HT1080 (cell line): ENCODE measurements around the genes MIA, RAB4B, EGLN2 and CYP2F1.

RAMPAGE:
- cytosol, long total RNA = no peak
- long total RNA = no peak
- nucleus, long total RNA = no peak
Measured at GRCh38 chr19:40588490-40588939, 11.8 kb downstream of the SHKBP1 start.

GRCh38 chr19:40603023-40603389 is 1.8 kb downstream of the LTBP4 start:
RAMPAGE:
- cytosol, long total RNA = no peak
- long total RNA = no peak
- nucleus, long total RNA = no peak

DNA sequence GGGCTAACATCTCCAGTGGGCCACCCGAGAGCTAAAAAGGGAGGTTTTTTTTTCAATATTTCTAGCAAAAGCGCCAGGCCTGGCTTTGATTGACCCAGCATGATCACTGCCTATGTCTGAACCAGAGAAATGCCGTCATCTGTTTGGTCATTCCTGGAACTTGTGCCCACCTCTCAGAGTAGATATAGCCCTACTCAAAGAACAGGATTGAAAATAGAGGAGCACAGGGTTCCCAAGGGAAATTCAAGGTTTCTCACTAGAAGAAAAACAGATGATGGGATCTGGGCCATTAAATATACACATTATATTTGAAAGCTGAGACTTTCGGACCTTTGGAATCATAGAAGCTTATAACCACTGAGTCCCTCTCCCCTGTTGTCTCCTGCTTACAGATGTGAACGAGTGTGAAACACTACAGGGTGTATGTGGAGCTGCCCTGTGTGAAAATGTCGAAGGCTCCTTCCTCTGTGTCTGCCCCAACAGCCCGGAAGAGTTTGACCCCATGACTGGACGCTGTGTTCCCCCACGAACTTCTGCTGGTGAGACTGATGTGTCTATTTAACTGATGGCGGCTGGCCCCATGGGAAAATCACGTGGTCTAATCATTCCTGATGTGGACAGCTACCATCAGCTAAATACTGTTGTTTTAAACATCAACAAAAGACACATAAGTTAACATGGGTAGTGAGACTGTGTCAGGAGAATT is 17.9 kb downstream of the LTBP4 start:
RAMPAGE:
- cytosol, long total RNA = no peak
- long total RNA = no peak
- nucleus, long total RNA = no peak

DNA sequence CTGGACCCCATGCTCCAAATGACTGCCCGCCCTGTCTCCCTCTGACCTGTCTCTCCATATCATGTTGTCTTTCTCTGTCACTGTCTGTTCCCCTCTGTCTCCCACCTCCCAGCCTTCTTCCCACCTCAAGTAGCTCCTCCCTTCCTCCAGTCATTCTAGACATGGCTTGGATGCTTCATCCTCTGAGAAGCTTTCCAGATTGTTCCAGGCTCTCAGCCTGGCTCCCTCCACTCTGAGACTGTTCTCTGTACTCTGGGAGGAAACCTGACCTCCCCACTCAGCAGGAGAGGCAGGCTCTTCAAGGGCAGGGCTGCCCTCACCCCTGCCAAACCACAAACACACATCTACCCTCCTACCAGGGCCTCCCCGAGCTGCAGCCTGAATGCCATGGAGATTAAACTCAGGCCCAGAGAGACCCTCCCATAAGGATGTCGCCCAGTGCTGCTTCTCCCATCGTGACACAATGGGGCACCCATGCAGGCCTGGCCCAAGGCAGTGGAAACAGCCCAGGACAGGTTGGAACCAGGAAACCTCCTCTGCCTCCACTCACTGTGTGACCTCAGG is 16.2 kb downstream of the NUMBL start:
RAMPAGE:
- cytosol, long total RNA = no peak
- long total RNA = no peak
- nucleus, long total RNA = no peak

GRCh38 chr19:40713789-40714493 is 2.7 kb downstream of the COQ8B start:
RAMPAGE:
- cytosol, long total RNA = no peak
- long total RNA = no peak
- nucleus, long total RNA = no peak

DNA sequence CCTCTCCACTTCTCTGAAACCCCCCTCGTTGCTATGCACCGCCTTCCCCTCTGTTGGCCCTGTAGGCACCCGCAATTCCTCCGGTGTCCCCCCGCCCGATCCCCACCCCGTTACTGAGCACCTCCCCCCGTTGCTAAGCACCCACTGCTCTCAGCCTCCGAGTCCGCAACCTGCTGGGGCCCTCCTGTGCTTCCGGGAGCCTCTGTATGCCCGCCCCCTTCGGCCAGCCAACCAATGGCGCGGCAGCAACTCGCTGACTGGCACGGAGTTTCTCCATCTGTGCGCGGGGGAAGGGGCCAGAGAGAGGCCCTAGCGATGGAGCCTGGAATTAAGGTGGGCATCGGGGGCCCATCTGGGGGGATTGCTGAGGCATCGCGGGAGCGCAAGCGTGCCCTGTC is 1.8 kb downstream of the COQ8B start:
RAMPAGE:
- cytosol, long total RNA = no peak
- long total RNA = no peak
- nucleus, long total RNA = no peak

DNA sequence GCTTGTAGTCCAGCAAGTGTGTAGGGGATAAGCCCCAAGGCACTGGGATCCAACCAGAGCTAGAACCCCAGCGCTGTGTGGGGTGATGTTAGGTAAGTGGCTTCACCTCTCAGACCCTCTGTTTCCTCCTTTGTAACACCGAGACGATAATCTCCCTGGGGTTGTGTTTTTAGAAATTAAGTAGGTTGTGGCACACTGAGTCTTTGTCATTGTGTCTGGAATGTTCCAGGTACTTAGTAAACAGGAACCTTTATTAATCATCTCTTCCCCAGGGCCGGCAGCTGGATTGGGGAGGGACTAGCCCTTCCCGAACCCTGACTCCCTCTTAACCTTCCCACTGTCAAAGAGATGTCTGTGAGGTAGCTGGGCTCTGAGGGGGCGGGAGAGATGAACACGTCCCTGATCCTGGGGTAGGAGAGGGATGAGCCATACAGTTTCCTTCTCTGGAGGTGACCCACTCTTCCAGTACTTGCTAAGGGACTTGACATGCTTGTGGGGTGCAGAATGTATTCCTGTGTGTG is 5.3 kb downstream of the ITPKC start:
RAMPAGE:
- cytosol, long total RNA = no peak
- long total RNA = no peak
- nucleus, long total RNA = no peak

DNA sequence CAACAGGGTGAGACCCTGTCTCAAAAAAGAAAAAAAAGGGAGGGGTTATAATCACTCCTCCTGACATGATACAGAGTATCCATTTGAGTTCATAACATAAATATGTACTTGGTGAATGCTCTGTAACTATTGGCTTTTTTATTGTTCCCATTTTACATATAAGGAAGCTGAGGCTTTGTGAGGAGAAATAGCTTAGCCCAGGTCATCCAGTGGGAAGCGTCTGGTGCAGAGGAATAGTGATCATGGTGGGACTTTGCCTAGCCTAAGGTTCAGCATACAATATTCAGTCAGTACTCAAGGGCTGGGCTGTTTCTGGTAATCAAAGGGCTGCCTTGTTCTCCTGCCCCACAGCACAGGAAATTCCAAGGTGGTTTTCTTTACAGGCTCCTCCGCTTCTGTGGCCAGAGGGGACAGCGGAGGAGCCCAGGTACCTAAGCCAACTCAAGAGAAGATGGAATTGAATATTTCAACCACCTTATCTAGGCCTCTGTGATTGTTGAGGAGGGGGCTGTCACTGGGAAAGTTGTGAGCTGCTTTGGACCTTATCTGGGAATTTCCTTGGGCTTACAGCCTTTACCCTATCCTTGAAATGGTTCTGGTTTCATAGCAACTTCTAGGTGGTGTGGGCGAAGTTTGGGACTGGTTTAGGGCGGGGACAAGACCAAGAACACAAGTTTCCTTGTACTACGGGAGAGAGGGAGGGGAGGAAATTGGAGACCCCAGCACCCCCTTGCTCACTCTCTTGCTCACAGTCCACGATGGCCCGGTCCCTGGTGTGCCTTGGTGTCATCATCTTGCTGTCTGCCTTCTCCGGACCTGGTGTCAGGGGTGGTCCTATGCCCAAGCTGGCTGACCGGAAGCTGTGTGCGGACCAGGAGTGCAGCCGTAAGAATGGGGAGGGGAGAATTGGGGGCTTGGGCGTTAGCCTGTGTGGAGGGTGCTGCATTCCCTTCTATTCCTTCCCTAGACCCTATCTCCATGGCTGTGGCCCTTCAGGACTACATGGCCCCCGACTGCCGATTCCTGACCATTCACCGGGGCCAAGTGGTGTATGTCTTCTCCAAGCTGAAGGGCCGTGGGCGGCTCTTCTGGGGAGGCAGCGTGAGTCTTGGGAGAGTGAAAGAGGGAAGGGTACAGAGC is at the start of gene MIA:
MIA (plus strand) TSS at position 737 of the 1,140 bp plus-strand sequence.
RAMPAGE:
- cytosol, long total RNA = no peak
- long total RNA = start-site peak on the plus strand centred at position 331 of the sequence, 217 bp wide, 31 reads; start-site peak on the plus strand centred at position 689 of the sequence, 95 bp wide, 9 reads
- nucleus, long total RNA = no peak

DNA sequence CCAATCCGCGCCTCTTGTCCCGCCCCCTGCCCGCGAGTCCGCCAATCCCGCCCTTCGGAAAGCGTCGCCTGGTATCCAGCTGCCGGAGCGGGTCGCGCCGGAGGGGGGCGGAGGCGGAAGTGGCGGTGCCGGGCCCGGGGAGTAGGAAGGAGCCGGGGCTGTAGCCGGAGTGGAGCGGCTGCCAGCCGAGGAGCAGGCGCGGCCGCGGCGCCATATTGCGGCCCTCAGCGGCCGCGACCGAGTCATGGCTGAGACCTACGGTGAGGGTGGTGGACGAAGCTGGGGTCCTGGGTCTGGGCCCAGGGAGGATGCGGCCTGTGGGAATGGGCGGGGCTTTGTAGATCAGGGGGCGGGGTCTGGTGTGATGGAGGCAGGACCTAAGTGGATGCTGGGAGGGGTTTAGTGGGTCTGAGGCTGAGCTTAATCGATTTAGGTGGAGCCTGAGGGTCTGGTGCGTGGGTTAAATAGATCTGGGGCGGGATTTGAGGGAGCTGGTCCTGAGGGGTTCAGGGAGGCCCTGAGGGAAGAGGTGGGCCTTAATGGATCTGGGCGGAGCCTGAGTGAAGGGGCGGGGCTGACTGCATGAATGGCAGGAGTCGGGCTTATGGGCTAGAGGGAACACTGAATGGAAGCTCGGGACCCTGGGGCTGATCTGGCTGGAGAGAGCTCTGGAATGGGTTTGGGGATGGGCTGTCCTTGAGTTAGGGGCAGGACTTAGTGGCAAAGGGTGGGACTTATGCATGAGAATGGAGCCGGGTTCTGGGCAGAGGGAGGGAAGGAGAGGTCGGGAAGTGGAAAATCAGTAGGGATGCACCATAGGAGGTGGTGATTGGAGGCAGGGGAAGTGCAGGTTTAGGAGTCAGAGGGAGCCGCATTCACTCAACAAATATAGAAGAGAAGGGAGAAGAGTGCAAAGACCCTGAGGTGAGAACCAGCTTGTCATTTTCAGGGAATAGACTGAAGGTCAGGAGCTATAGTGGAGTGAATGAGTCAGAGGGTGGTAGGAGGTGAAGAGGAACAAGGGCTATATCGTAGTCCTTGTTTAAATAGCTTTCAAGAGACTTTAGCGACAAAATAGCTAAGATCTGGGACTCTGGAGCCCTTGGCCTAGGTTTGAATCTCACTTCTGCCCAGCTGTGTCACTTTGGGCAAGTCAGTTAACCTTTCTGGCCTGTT is at the start of gene RAB4B:
RAB4B (plus strand) TSS at position 116 of the 1,176 bp plus-strand sequence.
RAMPAGE:
- cytosol, long total RNA = start-site peak on the plus strand centred at position 131 of the sequence, 73 bp wide, 23 and 32 reads in 2 replicates
- long total RNA = no peak
- nucleus, long total RNA = no peak

DNA sequence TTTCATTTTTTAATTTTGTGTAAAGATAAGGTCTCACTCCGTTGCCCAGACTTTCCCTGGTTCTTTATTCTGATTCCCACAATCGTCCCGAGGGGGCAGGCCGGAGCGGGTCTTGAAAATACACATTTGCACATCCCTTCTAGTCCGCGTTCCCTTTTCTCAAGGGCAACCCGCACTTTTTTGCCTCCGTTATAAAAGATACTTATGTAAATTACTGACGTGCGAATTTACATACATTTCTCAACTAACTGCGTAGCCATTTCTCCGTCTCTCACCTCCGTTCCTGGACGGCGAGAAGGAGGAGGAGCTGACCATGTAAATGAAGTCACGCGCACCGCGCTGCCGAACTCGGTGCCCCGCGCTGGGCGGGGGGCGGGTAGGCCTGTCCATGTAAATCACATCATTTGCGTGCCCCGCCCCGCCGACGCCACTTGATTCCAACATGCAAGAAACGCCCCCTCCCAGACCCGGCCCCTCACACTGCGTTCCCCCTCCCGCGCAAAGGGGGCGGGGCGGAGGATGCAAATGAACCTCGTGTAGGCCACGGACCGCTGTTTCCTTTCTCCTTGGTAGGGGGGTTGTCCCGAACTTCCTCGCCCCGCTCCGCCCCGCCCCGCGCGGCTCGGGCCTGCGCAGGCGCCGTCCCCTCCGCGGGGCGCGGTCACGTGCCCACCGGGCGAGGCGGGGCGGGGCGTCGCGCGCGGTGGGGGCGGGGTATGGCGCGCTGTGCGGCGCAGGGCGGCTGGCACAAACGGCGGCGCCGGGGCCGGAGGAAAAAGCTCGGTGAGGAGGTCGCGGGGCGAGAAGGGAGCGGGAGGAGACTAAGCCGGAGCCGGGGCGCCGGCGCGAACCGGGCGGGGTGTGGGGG is at the start of gene EGLN2:
EGLN2 (plus strand) TSS at position 712 of the 868 bp plus-strand sequence.
RAMPAGE:
- cytosol, long total RNA = start-site peak on the plus strand centred at position 706 of the sequence, 30 bp wide, 99 and 85 reads in 2 replicates
- long total RNA = no peak
- nucleus, long total RNA = no peak

DNA sequence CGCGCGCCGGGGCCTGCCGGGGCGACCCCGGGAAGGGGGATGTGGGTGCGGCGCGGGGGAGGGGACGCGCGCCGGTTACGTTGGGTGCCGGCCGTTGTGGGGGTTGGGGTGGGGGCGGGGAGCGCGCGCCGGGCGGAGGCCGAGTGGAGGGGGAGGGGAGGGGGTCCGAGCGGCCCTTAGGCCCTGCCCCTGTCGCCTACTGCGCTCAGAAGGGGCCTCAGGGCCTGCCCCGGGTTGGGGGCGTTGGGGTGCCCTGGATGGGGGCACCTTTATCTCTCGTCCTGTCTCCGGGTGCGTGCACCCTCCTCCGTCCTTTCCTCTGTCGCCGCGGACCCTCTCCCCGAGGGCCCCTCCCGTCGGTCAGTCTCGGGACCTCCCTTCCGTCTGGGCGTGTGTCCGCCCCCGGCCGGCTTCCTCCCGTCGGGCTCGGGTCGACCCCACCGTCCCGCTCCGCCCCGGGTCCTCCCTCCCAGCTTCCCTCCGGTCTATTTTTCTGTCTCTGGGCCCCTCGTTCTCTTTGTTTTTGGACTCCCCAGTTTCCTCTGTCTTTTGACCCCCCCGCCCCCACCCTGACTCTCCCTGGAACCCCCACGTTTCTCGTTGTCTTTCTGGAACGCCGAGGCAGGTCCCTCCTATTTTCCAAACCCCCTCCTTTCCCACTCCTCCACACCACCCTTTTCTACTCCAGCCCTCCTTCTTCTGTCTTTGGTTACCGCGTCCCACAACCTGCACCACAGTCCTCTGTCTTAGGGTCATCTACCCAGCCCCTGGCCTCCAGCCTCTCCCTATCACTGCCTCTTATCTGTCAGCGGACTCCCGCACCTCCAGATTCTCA is 574 bp downstream of the EGLN2 start:
RAMPAGE:
- cytosol, long total RNA = no peak
- long total RNA = no peak
- nucleus, long total RNA = no peak

GRCh38 chr19:40807497-40808092 is 8.6 kb downstream of the EGLN2 start:
RAMPAGE:
- cytosol, long total RNA = no peak
- long total RNA = no peak
- nucleus, long total RNA = no peak

DNA sequence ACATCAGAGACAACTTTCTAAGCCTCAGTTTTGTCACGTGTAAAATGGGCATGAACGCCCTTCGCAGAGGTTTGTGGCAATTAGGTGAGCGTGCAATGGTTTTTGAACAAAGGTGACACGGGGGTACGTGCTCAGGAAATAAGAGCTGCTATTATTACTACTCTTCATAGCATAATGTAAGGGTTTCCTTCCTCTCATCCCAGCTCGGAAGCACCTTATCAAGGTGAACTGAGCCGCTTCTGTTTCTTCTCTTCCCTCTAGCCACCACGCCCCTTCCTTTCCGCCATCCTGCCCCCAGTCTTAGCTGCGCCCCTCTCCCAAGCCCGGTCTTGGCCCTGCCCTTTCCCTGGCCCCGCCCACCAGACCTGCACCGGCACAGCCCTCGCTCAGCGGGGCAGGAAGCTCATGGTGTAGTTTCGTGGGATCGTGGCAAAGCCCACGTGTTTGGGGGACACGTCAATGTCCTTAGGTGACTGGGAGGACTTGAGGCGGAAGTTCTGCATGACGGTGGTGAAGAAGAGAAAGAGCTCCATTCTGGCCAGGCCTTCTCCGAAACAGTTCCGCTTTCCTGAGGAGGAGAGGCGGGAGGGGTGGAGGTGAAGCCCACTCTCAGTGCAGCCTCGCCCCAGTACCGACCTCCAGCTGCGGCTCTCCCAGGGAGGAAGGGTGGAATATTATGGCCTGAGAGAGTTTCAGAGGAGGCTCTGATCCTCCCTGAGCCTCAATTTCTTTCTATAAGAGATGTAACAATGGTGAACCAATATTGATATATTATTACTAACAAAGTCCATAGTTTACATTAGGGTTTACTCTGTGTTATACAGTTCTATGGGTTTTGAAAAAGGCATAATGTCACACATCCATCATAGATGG is 6.6 kb downstream of the CYP2A6 start:
RAMPAGE:
- cytosol, long total RNA = no peak
- long total RNA = no peak
- nucleus, long total RNA = no peak

GRCh38 chr19:40847594-40848046 is 2.6 kb downstream of the CYP2A6 start:
RAMPAGE:
- cytosol, long total RNA = no peak
- long total RNA = no peak
- nucleus, long total RNA = no peak

DNA sequence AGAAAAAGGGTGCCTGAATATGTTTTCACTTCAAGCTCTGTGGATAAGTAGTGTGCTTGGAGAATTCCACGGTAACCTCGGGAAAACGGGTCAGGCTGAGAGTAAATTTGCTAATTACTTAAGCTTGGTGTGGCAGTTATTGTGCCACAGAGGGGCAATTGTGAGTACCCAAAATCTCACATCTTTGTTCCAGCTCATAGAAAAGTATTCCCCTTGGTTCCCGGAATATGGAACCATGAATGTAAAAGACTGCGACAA is 36.3 kb upstream of the CYP2B6 start:
RAMPAGE:
- cytosol, long total RNA = no peak
- long total RNA = no peak
- nucleus, long total RNA = no peak

DNA sequence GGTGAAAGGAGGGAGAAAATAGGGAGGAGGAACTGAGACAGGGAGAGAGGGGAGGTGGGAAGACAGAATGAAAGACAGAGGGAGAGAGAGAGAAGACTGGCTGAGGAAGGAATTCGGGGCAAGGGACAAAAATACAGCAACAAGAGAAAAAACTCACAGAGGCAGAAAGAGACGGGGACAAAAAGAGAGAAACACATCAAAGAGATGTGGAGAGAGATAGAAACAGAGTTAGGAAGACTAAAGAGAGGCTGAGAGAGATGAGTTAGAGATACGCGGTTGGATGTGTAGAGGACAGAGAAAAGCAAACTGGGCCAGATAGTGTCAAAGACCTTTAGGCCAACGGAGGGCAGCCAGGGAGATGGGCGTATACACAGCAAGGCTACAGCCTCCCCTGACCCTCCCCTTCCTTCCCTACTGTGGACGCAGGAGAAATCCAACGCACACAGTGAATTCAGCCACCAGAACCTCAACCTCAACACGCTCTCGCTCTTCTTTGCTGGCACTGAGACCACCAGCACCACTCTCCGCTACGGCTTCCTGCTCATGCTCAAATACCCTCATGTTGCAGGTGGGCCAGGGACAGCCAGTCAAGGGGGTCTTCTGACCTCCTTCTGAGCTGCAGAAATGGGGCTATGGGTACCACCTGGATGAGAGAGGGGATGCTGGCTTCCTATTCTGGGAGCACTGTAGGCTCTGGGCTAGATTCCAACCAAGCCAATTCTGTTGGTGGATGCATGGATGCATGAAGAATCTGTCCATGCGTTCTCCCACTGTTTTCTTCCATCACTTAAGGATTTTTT is 18.7 kb downstream of the CYP2B6 start:
RAMPAGE:
- cytosol, long total RNA = no peak
- long total RNA = no peak
- nucleus, long total RNA = no peak

GRCh38 chr19:41085563-41086286 is 2.5 kb upstream of the CYP2A13 start:
RAMPAGE:
- cytosol, long total RNA = no peak
- long total RNA = no peak
- nucleus, long total RNA = no peak

RAMPAGE:
- cytosol, long total RNA = no peak
- long total RNA = no peak
- nucleus, long total RNA = no peak
Measured at GRCh38 chr19:41114240-41114724, at the start of gene CYP2F1. Gene CYP2F1, plus strand, starts transcription at chr19:41114432.

RAMPAGE:
- cytosol, long total RNA = no peak
- long total RNA = no peak
- nucleus, long total RNA = no peak
Measured at GRCh38 chr19:41128070-41128238, 13.7 kb downstream of the CYP2F1 start.

GRCh38 chr19:41271732-41272252 is 7.6 kb downstream of the HNRNPUL1 start:
RAMPAGE:
- cytosol, long total RNA = no peak
- long total RNA = no peak
- nucleus, long total RNA = no peak